Lung (tissue), 4 donors: ENCODE results near the gene MFAP1.

DNA sequence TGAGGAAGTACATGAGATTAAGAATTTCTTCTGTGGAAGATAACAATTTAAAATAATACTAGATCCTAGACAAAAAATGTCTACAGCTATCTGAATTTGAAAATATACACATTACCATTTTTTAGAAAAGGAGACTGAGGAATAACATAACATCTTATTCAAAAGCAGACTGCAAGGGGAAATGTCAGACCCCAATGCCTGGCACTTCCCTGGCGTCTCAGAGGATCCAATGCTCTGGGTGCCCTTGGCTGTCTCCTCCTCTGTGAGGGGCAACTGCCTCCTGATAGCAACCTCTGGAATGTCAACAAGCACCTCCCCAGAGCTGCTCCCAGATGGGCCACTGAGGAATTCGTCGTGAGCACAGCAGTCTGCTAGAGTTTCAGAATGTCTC is 22.7 kb downstream of the EHD4 start:
- PRO-cap: no peak
- RAMPAGE, long total RNA: no peak
- RRBS: no CpG with 5 or more reads among the region's 3 CpGs

- PRO-cap: no peak
- RAMPAGE, long total RNA: no peak
- RRBS: no CpG with 5 or more reads among the region's 2 CpGs
Measured at GRCh38 chr15:42046611-42047056, 25.8 kb upstream of the PLA2G4E start.

GRCh38 chr15:42056776-42057916 is 36.3 kb upstream of the PLA2G4E start:
- PRO-cap: no peak
- RAMPAGE, long total RNA: no peak
- RRBS: 4% methylated on average over 14 of the region's 44 CpGs

- PRO-cap: no peak
- RAMPAGE, long total RNA: no peak
- RRBS: no CpG with 5 or more reads among the region's 11 CpGs
Measured at GRCh38 chr15:42141845-42142259, 14.6 kb downstream of the PLA2G4F start.

GRCh38 chr15:42271452-42271885 is 1.5 kb upstream of the GANC start:
- PRO-cap: no peak
- RAMPAGE, long total RNA: no peak
- RRBS: no CpG with 5 or more reads among the region's 4 CpGs

DNA sequence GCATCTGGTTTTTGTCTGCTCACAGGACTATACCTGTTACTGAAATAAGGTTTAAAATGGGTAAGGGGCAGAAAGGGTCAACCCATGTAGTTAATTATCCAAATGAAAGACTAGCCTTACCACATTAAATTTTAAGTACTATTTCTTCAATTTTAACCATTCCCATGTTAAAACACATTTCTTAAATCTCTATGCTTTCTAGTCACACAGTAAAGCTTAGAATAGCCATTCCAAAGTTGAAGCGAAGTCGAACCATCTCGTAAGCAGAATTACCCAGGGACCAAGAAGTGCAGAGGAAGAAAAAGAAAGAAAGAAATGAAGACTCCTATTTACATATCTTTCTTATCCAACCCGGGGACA is 465 bp upstream of the GANC start:
- PRO-cap: no peak
- RAMPAGE, long total RNA: no peak
- RRBS: no CpG with 5 or more reads among the region's 4 CpGs

DNA sequence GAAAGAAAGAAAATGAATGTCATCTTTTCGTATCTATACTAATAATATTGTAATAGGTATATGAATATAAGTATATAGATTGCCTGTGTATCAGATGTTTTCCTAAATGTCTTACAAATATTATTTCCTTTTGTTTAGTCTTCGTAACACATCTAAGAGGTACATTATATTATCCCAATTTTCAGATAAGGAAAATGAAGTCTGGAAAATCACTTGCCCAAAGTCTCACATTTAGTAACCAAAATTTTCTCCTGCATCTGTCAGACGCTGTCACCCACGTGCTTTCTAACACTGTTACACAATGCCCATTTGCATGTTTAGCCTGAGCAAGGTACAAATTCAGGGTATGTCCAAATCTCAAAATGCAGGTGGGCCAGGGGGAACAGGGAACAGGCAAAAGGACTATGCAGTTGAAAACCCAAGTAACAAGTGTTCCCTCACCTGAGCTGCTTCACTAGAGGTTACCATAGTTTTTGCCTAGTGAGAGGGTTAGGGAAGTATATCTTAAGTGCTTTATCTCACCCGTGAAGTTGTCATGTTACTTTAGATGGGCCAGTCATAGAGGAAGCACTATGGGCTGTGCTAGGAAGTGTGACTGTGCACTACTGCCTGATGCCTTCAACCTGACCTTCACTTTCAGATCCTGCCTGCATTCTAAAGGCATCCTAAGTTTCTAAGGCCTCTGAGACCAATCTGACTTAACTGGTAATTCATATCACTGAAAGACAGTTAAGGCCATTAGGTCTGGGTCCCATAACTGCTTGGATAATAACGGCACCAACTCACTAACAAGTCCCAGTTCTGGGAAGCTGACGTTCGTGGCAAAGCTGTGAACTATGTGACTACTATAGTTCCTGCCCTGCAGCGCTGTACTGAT is 6.0 kb upstream of the TMEM87A start:
- PRO-cap: no peak
- RAMPAGE, long total RNA: no peak
- RRBS: no CpG with 5 or more reads among the region's 9 CpGs

DNA sequence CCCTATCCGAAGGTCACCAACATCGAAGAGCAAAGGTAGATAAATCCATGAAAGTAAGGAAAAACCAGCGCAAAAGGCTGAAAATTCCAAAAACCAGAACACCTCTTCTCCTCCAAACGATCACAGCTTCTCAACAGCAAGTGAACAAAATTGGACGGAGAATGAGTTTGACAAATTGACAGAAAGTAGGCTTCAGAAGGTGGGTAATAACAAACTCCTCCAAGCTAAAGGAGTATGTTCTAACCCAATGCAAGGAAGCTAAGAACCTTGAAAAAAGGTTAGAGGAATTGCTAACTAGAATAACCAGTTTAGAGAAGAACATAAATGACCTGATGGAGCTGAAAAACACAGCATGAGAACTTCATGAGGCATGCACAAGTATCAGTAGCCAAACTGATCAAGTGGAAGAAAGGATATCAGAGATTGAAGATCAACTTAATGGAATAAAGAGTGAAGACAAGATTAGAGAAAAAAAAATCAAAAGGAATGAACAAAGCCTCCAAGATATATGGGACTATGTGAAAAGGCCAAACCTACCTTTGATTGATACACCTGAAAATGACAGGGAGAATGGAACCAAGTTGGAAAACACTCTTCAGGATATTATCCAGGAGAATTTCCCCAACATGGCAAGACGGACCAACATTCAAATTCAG is 29.2 kb upstream of the TMEM87A start:
- PRO-cap: no peak
- RAMPAGE, long total RNA: no peak
- RRBS: no CpG with 5 or more reads among the region's 6 CpGs

DNA sequence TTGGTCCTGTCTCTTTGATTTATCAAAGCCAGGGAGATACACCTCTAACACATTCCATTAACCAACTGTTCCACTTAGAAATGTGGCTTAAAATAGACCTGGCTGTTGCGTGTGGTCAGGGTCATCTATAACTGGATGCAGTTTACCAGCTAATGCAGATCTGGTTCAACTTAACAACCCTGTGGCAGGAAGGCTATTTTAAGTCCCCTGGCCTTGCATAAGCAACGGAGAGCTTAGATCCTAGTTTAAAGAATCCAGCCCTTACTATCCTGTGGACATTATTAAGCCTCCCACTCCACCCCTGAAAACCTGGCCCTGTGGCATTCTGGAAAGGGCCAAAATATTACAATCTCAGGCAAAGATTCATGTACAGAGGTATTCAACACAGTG is 28.0 kb upstream of the CAPN3 start:
- PRO-cap: no peak
- RAMPAGE, long total RNA: no peak
- RRBS: no CpG with 5 or more reads among the region's 2 CpGs

DNA sequence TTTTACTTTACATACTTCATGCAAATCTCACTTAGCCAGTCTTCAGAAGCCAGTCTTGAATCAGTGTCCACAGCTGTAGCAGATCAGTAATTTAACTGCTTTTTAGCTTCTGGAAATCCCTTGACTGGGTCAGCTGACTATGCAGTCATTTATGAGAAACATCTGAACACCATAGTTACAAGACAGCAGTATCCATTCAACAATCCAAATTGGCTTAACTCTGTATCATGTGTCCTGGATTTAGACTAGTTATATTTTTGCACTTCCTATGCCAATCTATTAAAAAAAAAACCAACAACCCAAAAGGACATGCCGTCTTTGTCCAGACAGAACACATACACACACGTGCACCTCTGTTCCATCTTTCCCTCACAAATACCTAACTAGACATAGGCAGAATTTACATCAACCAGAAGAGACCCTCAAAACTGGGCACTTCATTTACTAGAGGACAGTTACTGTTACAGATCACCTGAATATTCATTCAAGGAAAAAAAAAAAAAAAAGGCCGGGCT is 33.0 kb downstream of the ZNF106 start:
- PRO-cap: no peak
- RAMPAGE, long total RNA: no peak
- RRBS: no CpG with 5 or more reads among the region's 3 CpGs

DNA sequence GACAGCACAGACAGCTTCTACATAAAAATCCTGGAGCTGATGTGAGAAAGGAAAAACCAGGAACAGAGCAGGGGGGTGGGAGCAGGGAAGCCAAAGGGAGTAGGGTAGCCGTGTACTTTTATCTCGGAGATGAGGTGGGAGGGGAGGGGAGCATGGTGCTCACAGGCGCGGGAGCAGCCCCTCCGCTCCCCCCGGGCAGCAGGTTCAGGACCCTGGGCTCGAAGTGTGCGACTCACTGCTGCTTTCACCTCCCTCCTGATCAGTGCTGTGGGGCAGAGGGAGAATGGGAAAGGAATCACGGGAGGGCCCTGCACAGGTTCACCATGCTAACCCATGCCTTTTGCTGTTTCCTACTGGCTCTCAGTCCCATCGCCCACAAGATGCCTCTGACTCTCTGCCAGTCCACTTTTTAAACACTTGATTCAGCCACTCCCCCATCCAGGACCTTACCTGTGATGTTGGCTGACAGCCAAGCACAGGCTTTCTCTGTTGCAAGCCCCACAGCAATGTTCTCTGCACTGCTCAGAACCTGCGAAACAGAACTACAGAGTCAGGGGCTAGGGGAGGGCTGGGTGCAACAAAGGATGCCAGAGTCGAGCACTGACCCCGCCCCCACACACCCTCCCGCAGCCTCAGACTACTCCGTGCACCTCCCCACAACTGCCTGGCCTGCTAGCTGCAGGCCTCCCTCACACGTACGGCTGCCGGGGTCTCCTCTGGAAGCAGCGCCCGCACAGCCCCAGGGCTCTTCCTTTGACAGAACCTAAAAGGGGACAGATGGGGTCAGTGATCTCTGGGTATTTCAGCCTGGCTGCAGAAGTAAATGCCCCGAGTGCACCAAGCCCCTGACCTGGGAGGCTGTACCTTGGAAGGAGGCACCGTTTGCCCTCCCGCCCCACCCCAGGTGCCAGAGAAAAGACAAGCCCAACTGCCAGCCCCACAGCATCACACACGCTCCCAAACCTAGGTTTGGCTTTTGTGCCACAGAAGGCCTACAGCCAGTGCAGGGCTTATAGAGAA is 9.1 kb downstream of the CDAN1 start:
- PRO-cap: no peak
- RAMPAGE, long total RNA: no peak
- RRBS: no CpG with 5 or more reads among the region's 24 CpGs

GRCh38 chr15:42858972-42859415 is 61.6 kb downstream of the TTBK2 start:
- PRO-cap: no peak
- RAMPAGE, long total RNA: no peak

GRCh38 chr15:43253184-43253981 is 13.3 kb downstream of the TGM5 start:
- PRO-cap: no peak
- RAMPAGE, long total RNA: no peak
- RRBS: no CpG with 5 or more reads among the region's 11 CpGs

DNA sequence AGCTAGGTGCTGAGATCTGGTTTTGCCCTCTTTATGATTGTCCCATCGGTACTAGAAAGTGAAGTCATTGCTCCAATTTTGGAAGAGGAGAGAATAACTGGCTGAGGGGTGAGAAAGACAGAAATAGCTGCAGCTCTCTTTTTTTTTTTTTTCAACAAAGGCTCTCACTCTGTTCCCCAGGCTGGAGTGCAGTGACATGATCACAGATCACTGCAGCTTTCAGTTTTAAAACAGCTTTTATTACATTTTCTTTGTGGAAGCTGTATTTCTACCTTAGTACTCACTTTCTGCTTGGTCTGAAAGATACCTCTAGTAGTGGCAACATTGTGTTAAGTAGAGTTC is 18.1 kb downstream of the ZSCAN29 start:
- PRO-cap: no peak
- RAMPAGE, long total RNA: no peak
- RRBS: no CpG with 5 or more reads among the region's 1 CpG

- PRO-cap: no peak
- RAMPAGE, long total RNA: no peak
- RRBS: no CpG with 5 or more reads among the region's 12 CpGs
Measured at GRCh38 chr15:43369528-43370153, 1.2 kb downstream of the ZSCAN29 start.

DNA sequence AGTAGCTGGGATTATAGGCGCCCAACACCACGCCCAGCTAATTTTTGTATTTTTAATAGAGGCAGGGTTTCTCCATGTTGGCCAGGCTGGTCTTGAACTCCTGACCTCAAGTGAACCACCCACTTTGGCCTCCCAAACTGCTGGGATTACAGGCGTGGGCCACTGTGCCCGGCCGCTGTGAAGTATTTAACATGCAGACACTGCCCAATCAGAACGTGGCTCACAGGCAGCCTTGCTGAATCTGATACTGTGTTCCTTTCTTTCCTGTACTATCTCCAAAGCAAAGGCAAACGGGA is 7.9 kb upstream of the MAP1A start:
- PRO-cap: no peak
- RAMPAGE, long total RNA: no peak
- RRBS: no CpG with 5 or more reads among the region's 7 CpGs

DNA sequence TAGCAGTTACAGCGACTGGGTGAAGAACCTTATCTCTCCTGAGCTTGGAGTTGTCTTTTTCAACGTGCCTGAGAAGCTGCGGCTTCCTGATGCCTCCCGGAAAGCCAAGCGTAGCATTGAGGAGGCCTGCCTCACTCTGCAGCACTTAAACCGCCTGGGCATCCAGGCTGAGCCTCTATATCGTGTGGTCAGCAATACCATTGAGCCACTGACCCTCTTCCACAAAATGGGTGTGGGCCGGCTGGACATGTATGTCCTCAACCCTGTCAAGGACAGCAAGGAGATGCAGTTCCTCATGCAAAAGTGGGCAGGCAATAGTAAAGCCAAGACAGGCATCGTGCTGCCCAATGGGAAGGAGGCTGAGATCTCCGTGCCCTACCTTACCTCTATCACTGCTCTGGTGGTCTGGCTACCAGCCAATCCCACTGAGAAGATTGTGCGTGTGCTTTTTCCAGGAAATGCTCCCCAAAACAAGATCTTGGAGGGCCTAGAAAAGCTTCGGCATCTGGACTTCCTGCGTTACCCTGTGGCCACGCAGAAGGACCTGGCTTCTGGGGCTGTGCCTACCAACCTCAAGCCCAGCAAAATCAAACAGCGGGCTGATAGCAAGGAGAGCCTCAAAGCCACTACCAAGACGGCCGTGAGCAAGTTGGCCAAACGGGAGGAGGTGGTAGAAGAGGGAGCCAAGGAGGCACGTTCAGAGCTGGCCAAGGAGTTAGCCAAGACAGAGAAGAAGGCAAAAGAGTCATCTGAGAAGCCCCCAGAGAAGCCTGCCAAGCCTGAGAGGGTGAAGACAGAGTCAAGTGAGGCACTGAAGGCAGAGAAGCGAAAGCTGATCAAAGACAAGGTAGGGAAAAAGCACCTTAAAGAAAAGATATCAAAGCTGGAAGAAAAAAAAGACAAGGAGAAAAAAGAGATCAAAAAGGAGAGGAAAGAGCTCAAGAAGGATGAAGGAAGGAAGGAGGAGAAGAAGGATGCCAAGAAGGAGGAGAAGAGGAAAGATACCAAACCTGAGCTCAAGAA is 4.7 kb downstream of the MAP1A start:
- PRO-cap: no peak
- RAMPAGE, long total RNA: no peak
- RRBS: no CpG with 5 or more reads among the region's 20 CpGs

DNA sequence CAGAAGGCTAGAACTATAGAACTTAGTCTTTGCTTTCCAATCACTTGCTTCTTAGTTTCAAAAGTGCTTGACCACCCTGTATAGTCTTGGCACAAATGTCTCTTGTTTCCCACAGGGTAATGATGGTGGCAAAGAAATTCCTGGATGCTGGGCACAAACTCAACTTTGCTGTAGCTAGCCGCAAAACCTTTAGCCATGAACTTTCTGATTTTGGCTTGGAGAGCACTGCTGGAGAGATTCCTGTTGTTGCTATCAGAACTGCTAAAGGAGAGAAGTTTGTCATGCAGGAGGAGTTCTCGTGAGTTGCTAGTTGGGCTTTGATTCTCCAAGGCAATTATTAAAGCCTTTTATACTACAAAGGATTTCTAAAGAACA is 10.2 kb downstream of the ELL3 start:
- PRO-cap: no peak
- RAMPAGE, long total RNA: no peak
- RRBS: no CpG with 5 or more reads among the region's 2 CpGs

DNA sequence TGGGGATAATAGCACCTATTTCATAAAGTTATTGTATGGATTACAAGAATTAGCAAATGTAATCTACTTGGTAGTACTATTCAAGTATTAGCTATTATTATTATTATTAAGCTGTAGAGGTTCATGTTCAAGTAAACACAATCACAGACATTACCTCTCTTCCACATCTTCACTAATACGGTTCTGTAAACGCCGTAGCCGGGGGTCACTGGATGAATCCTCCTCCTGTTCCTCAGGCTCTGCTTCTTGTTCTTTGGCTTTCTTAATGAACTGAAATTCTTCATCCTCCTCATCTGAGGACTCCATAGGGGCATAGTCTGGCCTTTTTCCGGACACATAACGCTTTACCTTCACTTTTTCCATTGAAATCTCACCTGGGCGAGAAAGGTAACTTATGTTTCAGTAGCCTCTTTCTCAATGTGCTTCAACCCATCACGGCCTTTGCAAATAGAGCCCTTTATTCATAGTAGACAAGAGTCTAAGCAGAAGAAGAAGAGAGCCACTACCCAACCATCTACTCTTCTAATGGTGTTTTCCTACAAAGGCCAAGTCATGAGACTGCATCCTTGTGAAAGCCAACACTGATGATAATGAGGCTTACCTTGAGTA is 7.3 kb downstream of the MFAP1 start:
- PRO-cap: no peak
- RAMPAGE, long total RNA: no peak
- RRBS: no CpG with 5 or more reads among the region's 8 CpGs

GRCh38 chr15:43824020-43825052 is at the start of gene MFAP1:
TSS of gene MFAP1 (minus strand) at chr15:43824690.
- PRO-cap: unidirectional peak, minus-strand start at chr15:43824690
- RAMPAGE, long total RNA: start-site peak on the minus strand at chr15:43824643-43824684, 224 and 31 reads in 2 replicates
- RRBS: no CpG with 5 or more reads among the region's 42 CpGs